Calu3 (cell line): Measurements from ENCODE around the genes UBL4A and H2AB3.

- PRO-cap = no peak
These were observed 2.5 kb downstream of the UBL4A start for GRCh38 chrX:154483757-154484458.

DNA sequence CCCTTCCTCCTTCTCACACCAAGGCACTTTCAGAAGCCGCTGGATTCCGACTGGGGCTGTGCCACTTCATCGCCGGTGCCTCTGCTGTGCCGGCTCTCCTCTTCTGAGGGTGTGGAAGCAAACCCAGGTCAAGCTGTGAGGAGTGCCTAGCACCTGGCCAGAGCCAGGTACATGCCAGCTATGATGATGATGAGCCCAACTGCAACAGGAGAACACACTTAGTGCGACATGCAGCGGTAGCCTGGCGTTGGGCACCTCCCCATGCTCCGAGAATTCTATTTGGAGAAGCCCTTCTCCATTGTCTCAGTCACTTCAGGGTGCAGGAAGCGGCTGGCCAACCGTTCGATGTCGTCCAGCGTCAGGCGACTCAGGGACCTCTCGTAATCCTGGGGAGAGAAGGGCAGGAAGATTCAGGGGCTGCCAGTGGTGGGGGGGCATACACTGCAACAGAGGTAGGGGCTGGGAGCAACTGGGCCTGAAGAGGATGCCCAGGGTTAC, 1.1 kb downstream of the UBL4A start:
- PRO-cap = no peak

GRCh38 chrX:154486320-154487309, at the start of gene UBL4A:
Gene UBL4A, minus strand, starts transcription at chrX:154486615.
- PRO-cap = bidirectional peak, plus-strand start at chrX:154486654, minus-strand start at chrX:154486627; bidirectional peak, plus-strand start at chrX:154486906, minus-strand start at chrX:154486855

DNA sequence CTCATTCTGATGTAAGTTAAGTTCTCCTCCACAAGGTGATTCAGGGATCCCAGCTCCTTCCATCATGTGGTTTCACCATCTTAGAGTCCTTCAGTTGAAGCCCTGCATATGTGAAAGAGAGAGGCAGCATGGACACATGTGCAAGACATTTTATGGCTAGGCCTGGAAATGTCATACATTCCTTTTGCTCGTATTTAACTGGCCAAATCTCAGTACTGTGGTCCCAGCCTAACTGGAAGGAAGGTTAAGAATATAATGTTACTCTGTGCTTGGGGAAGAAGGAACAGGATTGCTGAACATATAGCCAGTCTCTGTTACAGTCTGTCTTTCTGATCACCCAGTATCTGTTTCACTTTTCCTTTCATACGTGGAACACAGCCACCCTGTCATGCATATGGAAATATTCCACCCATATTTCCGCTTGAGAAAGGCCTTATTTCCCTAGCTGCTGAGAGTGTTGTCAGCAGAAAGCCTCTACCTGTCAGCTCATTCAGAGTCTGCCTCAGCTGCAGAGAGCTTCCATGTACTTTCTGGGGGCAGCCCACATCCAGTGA, 7.0 kb downstream of the SMIM9 start:
- PRO-cap = no peak

GRCh38 chrX:154827946-154828604, 6.4 kb downstream of the SMIM9 start:
- PRO-cap = no peak

GRCh38 chrX:154988832-154989251, 33.7 kb downstream of the F8 start:
- PRO-cap = no peak

GRCh38 chrX:155028788-155029470, 2.3 kb downstream of the FUNDC2 start:
- PRO-cap = no peak

DNA sequence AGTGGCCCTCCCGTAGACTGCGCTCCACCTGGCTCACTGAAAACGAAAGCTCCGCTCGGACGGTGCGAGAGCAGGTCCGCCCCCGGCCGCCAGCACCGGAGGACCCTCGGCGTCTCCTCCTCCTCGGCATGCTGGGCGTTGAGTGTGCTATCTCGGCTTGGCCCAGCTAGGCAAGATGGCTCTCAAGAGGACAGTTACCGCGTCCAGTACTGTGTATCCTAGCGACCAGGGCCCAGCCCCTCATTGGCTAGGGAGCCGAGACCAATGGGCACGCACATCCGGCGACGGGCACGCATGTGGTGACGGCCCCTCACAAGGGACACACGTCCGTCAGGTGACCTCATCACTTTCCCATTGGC, at the start of gene H2AB3:
Gene H2AB3, minus strand, starts transcription at position 208 of the 359 bp plus-strand sequence.
- PRO-cap = no peak